Melanocyte of skin (primary cell): ENCODE measurements around the genes CD3E, ATP5MG and IFT46.

GRCh38 chr11:117998726-117999613 is 12.8 kb downstream of the IL10RA start:
- CAGE, long polyA plus RNA, 2 experiments = no peak in any of the 2 experiments

- CAGE, long polyA plus RNA, 2 experiments = no peak in any of the 2 experiments
These were observed 16.9 kb downstream of the IL10RA start for GRCh38 chr11:118003060-118003460.

- CAGE, long polyA plus RNA, 2 experiments = no peak in any of the 2 experiments
These were observed 14.0 kb upstream of the SMIM35 start for GRCh38 chr11:118100796-118101181.

DNA sequence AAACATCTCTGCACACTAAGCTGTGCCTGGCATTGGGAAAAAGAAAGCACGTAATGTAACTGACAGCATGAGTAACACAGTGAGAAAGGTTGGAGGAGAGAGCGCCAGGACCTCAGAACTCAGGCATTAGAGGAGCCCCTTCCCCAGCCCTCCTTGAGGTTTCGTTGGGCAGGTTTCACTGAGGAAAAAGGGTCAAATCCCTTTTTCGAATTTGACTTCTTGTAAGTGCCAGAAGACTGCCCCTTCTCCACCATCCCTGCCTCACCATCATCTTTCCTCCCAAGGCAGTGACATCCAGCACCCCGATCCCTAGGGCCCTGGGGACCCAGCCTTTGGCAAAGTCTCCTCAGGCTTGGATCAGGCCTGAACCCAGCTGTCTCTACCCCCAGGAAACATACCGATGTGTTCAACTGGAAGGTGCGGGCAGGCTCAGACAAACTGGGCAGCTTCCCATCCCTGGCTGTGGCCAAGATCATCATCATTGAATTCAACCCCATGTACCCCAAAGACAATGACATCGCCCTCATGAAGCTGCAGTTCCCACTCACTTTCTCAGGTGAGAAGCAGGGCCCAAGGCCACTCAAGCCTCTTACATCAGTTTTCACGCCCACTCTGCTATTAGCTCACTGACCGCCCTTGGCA is 26.2 kb upstream of the SMIM35 start:
- CAGE, long polyA plus RNA, 2 experiments = no peak in any of the 2 experiments

DNA sequence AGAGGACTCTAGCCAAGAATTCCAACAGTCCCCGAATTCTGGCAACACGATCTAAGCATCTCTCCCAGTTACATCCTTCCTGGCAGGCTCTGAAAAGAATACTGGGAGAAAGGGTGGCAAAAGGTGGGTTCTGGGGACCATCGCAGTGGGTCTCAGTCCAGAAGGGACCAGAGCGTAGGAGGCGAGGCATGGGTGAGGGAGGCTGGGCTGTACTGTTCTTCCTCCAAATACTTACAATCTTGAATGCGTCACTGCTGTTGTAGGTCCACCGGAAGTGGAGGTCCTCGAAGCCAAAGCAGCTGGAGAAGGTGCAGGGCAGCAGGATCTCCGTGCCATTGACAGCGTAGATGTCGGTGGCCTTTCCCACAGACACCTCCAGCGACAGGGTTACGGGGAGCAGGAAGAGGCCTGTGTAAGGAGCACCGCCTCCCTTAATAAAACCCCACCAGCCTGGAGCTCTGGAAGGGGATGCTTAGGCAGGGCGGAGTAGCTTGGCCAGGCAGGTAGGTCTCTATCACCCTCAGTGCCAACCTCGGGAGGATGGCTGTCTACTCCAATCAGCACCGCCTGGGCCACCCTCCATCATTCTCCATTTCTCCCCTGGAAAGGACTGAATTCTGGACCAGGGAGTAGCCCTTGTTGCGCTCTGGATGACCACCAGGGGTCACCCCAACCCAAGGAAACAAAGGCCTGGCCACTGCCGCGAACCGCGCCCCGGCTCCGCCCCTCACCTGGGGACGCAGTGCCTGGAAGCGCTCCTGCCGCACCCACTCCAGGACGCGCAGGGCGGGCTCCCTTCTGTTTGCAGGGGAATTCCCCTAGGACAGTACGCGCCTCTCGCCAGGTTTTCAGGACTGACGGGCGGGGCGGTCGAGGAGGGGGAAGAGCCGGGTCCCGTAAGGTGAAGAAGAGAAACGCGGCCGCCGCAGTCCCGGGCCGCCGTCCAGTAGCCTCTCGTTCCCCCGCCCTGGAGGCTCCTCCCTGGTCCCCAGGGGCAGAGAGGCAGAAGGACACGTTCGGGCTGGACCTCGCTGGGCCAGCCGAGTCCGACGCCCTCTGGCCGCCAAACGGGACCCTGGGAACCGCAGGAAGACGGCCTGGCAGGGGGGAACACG is 7.4 kb downstream of the SCN4B start:
- CAGE, long polyA plus RNA, 2 experiments = no peak in any of the 2 experiments

DNA sequence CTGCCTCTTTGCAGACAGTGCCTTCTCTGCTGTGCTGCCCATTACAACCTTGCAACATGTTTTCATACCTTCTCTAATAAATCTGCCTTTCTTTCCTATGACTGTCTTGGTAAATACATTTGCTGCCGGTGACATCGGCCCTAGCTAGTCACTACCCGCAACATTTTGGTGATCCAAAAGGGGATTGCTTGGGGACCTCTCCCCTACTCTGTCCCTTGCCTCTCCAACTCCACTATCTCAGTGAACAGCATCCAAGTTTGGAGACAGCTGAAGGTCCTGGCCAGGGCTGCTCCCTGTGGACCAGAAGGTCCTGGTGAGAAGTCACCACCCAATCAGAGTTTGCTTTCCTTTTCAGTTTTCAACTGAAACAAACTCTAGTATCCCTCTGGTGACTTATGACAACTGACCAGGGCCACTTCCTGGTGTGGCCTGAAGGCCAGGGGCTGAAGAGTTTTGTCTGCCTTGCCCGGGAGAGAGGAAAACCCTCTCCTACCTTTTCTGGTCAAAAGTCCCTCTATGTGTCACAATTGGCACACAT is 5.2 kb downstream of the JAML start:
- CAGE, long polyA plus RNA, 2 experiments = no peak in any of the 2 experiments

DNA sequence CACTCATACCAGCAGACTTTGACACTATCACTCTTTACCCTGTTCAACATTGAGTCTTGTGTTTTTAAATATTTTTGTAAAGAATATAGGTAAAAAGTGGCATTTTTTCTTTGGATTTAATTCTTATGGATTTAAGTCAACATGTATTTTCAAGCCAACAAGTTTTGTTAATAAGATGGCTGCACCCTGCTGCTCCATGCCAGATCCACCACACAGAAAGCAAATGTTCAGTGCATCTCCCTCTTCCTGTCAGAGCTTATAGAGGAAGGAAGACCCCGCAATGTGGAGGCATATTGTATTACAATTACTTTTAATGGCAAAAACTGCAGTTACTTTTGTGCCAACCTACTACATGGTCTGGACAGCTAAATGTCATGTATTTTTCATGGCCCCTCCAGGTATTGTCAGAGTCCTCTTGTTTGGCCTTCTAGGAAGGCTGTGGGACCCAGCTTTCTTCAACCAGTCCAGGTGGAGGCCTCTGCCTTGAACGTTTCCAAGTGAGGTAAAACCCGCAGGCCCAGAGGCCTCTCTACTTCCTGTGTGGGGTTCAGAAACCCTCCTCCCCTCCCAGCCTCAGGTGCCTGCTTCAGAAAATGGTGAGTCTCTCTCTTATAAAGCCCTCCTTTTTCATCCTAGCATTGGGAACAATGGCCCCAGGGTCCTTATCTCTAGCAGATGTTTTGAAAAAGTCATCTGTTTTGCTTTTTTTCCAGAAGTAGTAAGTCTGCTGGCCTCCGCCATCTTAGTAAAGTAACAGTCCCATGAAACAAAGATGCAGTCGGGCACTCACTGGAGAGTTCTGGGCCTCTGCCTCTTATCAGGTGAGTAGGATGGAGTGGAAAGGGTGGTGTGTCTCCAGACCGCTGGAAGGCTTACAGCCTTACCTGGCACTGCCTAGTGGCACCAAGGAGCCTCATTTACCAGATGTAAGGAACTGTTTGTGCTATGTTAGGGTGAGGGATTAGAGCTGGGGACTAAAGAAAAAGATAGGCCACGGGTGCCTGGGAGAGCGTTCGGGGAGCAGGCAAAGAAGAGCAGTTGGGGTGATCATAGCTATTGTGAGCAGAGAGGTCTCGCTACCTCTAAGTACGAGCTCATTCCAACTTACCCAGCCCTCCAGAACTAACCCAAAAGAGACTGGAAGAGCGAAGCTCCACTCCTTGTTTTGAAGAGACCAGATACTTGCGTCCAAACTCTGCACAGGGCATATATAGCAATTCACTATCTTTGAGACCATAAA is at the start of gene CD3E:
TSS of gene CD3E (plus strand) at position 550 of the 1,240 bp plus-strand sequence.
- CAGE, long polyA plus RNA, 2 experiments = no peak in any of the 2 experiments

DNA sequence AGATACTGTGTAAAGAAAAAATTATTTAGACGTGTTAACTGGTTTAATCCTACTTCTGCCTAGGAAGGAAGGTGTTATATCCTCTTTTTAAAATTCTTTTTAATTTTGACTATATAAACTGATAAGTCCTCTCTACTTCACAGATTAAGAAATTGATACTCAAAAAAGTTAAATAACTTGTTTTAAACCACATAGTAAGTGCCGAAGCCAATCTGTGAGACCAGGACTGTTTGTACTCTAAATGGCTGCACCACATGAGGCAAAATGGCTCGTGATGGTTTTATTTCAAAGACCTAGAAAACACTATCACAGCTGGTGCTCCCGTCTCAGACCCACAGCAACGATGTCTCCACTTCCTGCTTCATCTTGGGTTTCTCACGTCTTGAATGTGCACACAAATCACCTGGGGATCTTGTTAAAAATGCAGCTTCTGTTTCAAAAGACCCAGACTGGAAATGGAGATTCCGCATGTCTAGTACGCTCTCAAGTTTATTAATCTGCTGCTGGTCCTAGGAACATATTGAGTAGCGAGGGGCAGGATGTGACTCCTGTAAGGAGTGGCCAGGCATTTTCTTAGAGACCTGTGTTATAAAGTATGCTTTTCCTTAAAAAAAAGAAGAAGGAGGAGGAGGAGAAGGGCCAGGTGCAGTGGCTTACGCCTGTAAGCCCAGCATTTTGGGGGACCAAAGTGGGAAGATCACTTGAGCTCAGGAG is 1.2 kb downstream of the CD3E start:
- CAGE, long polyA plus RNA, 2 experiments = no peak in any of the 2 experiments

GRCh38 chr11:118366309-118366893 is 7.0 kb downstream of the UBE4A start:
- CAGE, long polyA plus RNA, 2 experiments = no peak in any of the 2 experiments

- CAGE, long polyA plus RNA, 2 experiments = start-site peak on the plus strand in 2 of 2 experiments, at chr11:118401584-118401707 at its widest, 1,193 to 14,352 reads per replicate
These were observed at the start of gene ATP5MG for GRCh38 chr11:118400948-118402118. TSS of gene ATP5MG (plus strand) at chr11:118401606.

DNA sequence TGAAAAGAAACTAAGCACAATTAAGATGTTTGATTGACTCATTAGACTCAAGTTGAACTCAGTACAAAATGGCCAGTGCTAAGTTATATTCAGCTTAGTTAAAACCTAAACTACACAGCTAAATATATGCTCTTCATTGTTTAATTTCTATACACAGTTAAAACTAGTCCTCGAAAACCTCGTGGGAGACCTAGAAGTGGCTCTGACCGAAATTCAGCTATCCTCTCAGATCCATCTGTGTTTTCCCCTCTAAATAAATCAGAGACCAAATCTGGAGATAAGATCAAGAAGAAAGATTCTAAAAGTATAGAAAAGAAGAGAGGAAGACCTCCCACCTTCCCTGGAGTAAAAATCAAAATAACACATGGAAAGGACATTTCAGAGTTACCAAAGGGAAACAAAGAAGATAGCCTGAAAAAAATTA is 35.2 kb downstream of the KMT2A start:
- CAGE, long polyA plus RNA, 2 experiments = no peak in any of the 2 experiments

DNA sequence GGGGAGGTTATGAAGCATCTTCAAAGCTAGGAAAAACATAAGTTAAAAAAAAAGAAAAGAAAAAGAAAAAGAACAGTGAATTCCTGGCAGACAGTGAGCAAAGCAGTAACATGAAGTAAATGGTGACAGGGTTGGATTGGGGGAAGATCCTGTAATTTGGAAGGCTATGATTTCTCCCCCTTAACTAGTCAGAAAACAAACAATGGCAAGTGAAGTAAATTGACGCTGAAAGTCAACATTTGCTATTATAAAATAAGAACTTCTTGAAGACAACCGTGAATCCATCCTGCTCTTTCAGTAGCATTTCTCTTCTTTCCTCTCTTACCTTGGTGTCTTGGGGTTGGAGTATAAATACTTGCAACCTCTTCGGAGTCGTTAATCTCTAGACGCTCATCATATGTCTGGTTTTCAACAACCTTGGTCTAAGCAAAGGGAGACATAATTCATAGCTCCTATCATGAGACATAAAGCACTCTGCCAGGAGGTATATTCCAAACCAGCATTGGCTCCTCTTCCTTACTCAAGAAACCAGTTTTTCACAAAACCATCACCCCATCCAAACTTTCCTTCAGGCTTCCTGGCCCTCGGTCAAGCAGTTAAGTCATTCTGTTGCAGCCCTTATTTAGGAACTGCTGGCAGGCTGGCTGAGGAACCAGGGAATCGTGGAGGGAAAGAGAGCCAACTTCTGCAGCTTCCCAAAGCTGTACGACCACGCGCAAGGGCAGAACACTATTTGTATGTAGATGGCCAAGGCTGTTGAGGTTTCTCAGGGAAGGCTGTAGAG is 899 bp downstream of the IFT46 start:
- CAGE, long polyA plus RNA, 2 experiments = no peak in any of the 2 experiments

DNA sequence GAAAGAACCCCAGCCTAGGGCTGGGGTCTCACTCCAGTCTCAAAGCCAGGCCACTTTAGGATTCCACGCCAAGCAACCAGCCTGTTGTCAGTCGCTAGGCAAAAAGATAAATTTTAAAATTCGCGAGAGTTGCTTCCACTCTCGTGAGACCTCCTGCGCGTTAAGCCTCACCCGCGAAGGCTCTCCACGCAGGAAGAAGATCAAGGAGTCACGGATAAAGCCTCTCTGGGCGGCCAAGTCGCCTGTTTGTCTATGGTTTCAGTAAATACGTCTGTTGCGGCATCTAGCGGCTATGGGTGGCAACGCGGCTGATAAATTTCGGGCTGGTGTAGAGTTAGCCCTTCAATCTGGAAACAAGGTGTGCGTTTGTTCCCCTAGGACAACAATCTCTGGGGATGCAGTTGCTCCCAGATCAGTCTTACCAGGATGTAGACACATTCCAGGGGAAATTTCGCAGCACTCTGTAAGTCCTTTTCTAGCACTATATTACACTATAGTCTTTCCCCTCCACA is at the start of gene IFT46:
TSS of gene IFT46 (minus strand) at position 108 of the 512 bp plus-strand sequence.
- CAGE, long polyA plus RNA, 2 experiments = start-site peak on the minus strand in 1 of 2 experiments, centred at positions 93 to 190 of the sequence, 24 to 56 reads per replicate

DNA sequence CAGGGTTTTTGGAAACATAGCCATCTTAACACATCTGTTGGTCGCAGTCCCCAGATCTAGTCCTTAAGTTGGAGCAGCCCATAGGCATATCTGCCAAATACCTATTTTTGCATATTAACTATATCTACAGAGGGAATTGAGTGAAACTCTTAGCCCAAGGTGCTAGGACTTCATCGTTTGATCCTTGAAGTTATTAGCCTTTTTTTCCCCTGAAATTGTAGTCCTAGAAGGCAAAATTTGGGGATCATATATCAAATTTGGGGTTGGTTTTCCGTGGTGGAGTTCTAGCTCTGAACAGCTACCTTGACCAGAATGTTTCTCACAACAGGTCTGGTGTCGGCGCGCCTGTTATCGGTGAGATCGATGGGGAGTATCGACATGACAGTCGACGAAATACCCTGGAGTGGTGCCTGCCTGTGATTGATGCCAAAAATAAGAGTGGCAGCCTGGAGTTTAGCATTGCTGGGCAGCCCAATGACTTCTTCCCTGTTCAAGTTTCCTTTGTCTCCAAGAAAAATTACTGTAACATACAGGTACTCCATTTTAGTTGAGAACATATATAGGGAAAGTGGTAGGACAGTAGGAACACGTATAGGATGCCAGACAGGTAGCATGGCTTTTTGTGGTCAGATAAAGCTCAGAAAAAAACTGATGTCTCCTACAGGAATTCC is 9.9 kb upstream of the PHLDB1 start:
- CAGE, long polyA plus RNA, 2 experiments = no peak in any of the 2 experiments

- CAGE, long polyA plus RNA, 2 experiments = no peak in any of the 2 experiments
These were observed 4.9 kb upstream of the PHLDB1 start for GRCh38 chr11:118602246-118603186.

DNA sequence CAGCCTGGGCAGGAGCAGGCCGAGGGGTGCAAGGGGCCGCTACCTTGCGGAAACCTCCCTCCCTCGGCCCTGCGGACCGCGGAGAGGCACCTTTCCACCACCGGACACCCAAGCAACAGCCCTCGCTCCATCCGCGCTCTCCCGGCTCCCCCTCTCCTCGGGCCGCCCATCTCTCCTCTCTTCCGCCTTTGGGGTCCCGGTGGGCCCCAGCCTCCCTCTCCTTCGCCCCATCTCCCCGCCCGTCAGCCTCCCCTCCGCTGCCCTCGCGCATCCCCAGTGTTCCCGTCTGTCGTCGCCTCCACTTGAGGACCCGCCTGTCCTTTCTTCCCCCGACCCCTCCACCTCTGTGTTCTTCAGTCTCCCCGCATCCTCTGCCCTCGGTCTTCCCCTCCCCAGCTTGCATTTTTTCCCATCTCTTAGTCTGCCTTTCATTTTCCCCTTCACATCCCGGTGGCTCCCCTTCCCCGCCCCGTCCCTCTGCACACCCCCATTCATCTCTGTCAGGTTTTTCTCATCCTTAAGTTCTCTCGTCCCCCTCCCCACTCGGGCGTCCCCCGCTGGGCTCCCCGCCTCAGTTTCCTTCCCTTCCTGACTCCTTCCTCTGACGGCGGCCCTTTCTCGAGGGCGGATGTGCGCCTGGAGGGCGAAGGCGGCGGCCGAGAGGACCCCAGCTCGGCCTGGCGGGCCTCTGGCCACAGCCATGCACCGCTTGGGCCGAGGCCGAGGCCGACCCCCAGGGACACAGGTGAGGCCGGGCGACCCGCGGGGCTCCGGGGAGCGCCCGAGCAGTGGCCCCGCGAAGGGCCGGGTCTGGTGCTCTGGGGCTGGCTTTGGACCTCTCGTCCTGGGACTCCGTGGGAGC is 2.6 kb downstream of the PHLDB1 start:
- CAGE, long polyA plus RNA, 2 experiments = no peak in any of the 2 experiments

GRCh38 chr11:118621975-118622792 is 14.8 kb downstream of the PHLDB1 start:
- CAGE, long polyA plus RNA, 2 experiments = no peak in any of the 2 experiments

DNA sequence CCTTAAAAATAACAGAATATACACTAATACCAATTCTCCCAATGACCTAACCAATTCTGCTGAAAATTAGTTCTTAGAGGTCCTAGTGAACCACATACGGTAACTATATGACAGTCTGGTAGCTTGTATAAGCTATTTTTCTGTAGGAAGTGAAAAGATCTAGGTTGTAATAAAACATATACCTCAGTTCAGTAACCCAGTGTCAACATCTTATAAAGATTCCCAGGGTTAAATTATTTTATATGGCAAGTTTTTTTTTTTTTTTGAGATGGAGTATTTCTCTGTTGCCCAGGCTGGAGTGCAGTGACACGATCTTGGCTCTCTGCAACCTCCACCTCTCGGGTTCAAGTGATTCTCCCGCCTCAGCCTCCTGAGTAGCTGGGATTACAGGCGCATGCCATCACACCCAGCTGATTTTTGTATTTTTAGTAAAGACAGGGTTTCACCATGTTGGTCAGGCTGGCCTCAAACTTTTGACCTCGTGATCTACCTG is 6.7 kb downstream of the DDX6 start:
- CAGE, long polyA plus RNA, 2 experiments = no peak in any of the 2 experiments

- CAGE, long polyA plus RNA, 2 experiments = no peak in any of the 2 experiments
These were observed 3.0 kb downstream of the CXCR5 start for GRCh38 chr11:118886481-118887288.

DNA sequence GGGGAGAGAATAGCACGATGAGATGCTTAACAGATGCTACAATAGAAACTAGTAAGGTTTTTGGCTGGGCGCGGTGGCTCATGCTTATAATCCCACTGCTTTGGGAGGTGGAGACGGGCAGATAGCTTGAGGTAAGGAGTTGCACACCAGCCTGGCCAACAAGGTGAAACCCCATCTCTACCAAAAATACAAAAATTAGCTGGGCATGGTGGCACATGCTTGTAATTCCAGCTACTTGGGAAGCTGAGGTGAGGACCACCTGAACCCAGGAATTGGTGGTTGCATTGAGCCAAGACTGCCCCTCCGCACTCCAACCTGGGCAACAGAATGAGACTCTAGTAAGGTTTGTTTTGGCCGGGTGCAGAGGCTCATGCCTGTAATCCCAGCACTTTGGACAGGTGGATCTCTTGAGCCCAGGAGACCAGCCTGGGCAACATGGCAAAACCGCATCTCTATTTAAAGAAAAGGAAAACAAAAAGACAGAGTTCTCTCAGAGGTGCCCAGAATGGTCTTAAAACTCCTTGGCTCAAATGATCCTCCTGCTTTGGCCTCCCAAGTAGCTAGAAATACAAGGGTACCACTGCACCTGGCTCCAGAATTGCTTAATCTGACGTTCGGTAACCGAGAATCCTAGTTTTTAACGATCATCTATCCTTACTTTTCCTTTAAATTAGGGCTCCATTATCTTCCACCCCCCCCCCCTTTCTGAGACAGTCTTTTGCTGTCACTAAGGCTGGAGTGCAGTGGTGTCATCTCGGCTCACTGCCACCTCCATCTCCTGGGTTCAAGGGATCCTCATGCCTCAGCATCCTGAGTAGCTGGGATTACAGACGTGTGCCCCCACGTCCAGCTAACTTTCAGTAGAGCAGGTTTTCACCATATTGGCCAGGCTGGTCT is 2.0 kb downstream of the RPS25 start:
- CAGE, long polyA plus RNA, 2 experiments = no peak in any of the 2 experiments